Bronchial lymph node (tissue), 1 donor: Measurements from ENCODE around the gene CXCR4.

GRCh38 chr2:132460269-132461018 is 43.8 kb downstream of the GPR39 start:
- PRO-cap = no peak

GRCh38 chr2:133674181-133675350 is 106.3 kb upstream of the NCKAP5 start:
- PRO-cap = bidirectional peak, plus-strand start at chr2:133675275, minus-strand start at chr2:133675133

DNA sequence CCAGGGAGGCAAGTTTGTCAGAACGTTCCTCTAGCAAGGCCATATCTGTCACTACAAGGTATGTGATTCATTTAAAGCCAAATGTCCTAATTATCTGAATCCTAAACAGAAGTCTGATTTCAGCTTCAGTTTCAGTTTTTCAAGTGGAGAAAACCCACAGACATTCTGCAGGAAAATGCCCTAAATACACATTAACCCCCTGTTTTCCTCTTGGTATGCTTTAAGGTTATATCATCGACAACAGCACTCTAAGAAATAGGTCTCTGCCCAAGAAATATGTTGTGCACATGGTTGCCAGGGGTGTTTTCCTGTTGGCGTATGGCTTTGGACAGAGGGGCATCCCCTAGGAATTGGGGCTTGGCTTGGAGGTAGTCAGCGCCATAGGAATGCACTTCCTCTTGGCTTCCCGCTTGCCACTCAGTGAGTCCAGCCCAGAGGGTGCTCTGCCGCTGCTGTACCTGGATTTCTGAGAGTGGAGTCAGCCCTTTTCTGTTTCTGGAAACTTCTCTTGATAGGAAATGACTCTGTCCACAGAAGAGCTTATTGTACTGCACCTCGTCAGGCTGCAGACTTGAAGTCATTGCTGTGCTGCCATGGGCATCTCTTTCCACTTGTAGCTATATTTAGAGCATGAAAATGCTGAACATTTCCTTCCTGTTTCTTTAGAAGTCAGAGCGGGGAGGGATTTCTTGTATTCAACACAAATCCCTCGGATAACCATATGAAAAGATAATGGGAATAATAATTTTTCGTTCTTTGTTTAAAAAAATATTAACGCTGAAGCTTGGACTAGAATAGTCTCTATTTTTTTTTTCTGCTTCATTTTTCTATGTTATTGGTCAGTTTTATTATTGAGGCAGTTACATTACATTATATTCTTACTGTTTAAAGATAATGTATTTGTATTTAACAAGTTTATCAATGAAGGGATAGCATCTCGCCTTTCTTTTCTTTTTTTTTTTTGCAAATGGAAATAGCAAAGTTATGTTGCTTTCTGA is 116.6 kb upstream of the MGAT5 start:
- PRO-cap = bidirectional peak, plus-strand start at position 665 of the sequence, minus-strand start at position 460 of the sequence

DNA sequence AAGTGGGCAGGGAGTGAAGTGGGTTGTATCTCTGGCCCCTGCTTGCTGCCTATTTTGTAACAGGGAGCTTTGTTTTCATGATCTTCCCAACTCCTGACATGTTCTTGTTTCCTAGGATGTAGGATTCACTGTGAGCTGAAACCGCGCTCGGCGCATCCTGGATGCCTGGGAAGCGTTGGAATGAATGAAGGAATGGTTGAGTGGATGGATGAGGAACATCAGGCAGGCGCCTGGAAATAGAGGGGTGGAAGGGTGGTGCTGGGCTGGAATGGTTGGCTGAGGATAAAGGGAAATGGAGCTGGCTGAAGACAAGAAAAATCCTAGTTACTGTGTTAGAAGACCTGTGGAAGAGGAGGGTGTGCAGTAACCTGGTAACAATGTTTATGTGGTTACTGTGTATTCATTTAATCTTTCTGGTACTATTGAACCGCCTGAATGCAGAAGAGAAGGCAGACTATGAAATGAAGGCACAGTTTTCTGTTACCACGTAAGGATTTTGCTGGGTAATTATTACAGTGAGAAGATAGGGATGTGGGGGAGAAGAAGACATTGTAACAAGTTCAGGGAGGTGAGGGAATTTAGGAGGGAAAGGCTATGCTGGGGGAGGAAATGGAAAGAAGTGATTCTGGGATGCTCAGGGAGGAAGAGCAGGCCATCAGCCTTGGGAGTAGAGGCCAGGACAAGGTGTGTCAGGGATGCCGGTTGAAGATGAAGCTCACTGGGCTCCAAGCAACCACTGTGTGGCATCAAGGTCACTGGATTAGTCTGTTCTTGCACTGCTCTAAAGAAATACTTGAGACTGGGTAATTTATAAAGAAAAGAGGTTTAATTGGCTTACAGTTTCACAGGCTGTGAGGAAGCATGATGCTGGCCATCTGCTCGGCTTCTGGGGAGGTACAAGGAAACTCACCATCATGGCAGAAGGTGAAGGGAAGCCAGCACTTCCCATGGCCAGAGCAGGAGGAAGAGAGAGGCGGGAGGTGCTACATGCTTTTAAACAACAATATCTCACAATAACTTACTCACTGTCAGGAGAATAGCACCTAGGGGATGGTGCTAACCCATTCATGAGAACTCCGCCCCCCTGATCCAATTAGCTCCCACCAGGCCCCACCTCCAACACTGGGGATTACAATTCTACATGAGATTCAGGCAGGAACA is 110.1 kb upstream of the MGAT5 start:
- PRO-cap = no peak

GRCh38 chr2:134171370-134171957 is 82.4 kb upstream of the MGAT5 start:
- PRO-cap = no peak

GRCh38 chr2:134216531-134217346 is 37.1 kb upstream of the MGAT5 start:
- PRO-cap = no peak

GRCh38 chr2:134220449-134220862 is 33.4 kb upstream of the MGAT5 start:
- PRO-cap = no peak

GRCh38 chr2:134280155-134280595 is 26.3 kb downstream of the MGAT5 start:
- PRO-cap = no peak

DNA sequence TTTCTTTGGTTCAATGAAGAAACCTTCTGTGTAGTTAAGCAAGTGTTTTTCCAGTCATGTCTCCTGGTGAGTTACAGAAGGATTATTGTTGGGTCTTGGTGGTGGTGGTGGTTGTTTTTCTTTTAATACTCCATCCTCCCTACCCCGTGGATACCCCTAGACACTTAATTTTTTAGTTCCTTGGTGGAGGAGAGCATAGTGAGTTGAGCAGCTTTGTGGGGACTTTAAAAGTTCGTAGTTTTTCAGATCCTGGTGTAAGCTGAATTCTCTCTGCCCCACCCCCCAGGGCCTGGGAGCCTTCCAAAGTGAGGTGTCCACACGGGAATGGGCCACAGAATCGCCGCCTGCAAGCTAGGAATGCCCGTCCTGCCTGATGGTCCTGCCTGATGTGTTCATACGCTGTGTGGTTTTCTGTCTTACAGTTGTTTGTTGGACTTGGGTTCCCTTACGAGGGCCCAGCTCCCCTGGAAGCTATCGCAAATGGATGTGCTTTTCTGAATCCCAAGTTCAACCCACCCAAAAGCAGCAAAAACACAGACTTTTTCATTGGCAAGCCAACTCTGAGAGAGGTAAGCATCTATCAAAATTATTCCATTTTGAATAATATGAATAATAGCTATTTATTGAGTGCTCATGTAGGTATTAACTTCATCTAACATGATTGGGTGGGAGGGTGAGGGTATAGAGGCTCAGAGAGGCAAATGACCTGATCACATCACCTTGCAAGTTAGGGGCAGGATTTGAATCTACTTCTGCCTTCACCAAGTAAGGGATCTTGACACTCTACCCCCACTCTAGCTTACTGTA is 158.8 kb downstream of the MGAT5 start:
- PRO-cap = no peak

GRCh38 chr2:134737604-134738018 is 18.8 kb upstream of the TMEM163 start:
- PRO-cap = unidirectional peak, minus-strand start at chr2:134737825

- PRO-cap = no peak
Measured at GRCh38 chr2:134917812-134918090, 871 bp upstream of the CCNT2 start.

DNA sequence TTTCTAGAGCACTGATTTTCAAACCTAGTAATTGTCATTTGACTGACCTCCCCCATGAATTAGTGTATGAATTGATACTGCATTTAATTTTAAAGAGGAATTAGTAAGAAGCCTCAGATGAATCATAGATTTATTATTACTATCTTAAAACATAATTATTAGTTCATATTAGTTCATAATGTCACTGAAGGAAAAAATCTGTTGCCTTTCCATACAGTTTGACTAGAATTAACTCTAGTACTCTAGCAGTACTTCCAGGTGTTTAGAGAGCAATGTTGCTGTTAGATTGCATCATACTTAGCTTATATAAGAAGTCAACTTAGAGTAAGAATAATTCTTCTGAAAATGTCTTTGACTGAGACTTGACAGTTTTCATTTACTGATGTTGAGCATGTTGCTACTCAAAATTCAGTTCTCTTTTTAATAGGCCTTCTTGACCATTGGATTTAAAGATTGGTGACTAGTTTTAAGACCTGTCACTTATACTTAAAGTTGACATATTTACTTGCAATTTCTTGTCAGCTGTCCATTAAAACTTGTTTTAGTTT is 4.7 kb downstream of the RAB3GAP1 start:
- PRO-cap = no peak

- PRO-cap = no peak
Measured at GRCh38 chr2:135074047-135074693, 22.1 kb downstream of the RAB3GAP1 start.

DNA sequence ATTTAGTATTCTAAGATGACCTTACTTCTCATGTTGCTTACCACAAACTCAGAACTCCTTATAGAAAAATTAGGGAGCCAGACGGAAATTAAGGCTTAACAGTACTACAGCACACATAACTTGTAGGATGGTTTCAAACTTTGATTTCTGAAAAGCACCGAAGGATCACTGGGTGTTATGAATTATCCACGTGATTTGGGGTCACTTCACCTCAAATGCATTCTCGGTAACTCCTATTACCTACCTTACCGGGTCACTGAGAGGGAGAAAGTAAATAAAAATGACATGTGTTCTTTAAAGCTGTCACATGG is 837 bp downstream of the DARS1 start:
- PRO-cap = no peak

GRCh38 chr2:136116915-136117862 is 760 bp downstream of the CXCR4 start:
- PRO-cap = bidirectional peak, plus-strand start at chr2:136117077, minus-strand start at chr2:136116998

GRCh38 chr2:136118010-136118833 is at the start of gene CXCR4:
TSS of gene CXCR4 (minus strand) at chr2:136118149.
- PRO-cap = bidirectional peak, plus-strand start at chr2:136118251, minus-strand start at chr2:136118149; bidirectional peak, plus-strand start at chr2:136118562, minus-strand start at chr2:136118471

DNA sequence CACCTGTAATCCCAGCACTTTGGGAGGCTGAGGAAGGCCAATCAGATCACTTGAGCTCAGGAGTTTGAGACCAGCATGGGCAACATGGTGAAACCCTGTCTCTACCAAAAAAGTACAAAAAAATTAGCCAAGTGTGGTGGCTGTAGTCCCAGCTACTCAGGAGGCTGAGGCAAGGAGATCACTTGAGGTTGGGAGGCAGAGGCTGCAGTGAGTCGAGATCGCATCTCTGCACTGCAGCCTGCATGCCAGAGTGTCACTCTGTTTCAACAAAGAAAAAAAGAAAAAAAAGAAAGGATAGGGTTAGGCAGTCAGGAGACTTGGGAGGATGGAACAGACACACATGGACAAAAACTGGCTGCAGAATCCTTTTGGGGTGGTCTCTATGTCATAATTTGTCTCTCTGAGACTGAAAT is 6.0 kb upstream of the CXCR4 start:
- PRO-cap = no peak

DNA sequence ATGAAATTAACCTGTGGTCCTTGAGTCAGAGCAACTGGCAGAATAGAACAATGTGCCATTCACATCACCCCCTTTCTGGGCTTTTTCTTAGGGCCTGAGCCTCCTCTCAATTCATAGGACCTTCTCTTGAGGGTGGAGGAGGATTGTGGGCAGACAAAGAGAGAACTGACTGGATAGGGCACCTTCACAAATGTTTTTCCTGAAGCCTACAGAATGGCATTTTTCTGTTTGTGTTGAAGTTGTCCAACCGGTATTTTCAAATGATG is 96.7 kb upstream of the CXCR4 start:
- PRO-cap = no peak

- PRO-cap = bidirectional peak, plus-strand start at chr2:136233061, minus-strand start at chr2:136232862
Measured at GRCh38 chr2:136232746-136233247, 114.8 kb upstream of the CXCR4 start.

DNA sequence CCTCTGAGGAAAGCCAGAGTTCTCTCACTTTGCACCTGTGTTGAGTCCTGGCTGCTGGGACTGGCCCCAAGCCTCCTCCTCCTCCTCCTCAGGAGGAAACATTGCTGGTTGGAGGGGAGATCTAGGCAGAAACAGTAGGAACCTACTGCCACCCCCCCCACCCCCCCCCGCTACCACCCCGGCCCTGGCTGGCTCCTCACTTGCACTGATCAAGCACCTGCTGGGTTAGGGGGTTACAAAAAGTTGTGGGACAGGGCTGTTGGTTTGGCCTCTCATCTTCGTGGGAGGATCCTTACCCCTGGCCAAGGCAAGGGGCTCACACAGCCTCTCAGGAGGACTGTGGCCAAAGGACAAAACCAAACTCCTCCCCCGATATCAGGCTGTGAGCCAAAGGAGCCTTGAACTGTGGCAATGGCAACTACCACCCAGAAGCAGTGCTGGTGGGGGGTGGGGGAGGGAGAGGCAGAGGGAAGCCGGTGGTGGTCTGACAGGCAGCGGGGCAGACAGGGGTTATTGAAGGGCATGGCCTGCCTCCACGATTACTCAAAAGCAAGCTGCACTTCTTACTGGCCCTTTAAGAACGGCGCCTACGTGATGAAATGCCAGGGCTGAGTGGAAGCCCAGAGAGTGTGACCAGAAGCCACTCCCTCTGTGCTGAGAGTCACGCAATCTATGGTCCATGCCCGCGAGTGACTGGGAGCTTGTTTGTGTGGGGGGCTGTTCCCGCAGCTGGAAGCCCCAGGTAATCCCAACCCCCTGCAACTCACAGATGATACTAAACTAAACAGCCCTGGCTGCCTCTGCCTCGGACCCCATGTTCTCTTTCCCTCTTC is 128.1 kb upstream of the CXCR4 start:
- PRO-cap = bidirectional peak, plus-strand start at position 692 of the sequence, minus-strand start at position 545 of the sequence